Bile duct (tissue), 1 donor: ENCODE measurements around the genes KDM3B, ETF1 and SIL1.

DNA sequence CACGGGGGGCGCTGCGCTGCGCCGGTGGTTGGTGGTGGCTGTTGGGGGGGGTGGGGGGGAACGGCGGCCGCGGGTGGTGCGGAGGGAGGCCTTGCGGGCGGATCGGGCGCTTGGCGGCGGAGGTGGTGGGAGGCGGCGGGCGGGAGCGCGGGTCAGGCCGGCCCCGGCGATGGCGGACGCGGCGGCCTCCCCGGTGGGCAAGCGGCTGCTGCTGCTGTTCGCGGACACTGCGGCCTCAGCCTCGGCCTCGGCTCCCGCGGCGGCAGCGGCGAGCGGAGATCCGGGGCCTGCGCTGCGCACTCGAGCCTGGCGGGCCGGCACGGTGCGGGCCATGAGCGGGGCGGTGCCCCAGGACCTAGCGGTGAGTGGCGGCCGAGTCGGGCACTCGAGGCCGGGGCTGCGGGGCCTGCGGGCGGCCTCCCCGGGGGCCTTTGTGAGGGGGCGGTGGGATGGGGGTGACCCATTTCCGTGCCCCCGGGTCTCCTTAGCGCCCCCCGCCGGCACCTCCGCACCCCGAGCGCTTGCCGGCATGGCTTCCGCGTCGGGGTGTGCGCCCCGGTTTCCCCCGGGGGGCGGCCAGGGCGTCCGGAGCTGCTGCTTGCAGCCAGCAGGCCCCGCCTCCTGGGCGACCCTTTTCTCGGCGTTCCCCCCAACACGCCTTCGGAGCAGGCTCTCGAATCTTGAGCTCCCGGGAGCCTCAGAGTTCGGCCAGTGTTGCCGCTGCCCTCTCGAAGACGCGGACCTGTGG is at the start of gene KDM3B:
KDM3B (plus strand) TSS at position 59 of the 748 bp plus-strand sequence.
- PRO-cap: unidirectional peak, plus-strand start at position 60 of the sequence; bidirectional peak, plus-strand start at position 711 of the sequence, minus-strand start at position 550 of the sequence

DNA sequence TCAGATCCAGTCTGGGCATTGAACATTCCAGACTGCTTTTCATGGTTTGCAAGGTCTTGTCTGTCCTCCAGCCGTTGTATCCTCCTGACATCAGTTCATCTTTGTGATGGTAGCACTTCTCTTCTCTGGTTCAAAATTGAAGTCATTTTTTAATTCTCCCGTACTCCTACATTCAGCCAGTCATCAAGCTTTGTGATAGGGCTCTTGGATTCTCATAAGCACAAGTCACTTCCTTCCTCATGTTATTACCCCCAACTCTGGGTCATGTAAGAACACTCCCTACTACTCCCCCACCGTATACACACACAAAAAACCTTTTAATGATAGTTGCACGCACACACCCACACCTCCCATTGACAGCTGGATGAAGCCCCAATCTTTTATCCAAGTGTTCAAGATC is 16.7 kb downstream of the KDM3B start:
- PRO-cap: no peak

DNA sequence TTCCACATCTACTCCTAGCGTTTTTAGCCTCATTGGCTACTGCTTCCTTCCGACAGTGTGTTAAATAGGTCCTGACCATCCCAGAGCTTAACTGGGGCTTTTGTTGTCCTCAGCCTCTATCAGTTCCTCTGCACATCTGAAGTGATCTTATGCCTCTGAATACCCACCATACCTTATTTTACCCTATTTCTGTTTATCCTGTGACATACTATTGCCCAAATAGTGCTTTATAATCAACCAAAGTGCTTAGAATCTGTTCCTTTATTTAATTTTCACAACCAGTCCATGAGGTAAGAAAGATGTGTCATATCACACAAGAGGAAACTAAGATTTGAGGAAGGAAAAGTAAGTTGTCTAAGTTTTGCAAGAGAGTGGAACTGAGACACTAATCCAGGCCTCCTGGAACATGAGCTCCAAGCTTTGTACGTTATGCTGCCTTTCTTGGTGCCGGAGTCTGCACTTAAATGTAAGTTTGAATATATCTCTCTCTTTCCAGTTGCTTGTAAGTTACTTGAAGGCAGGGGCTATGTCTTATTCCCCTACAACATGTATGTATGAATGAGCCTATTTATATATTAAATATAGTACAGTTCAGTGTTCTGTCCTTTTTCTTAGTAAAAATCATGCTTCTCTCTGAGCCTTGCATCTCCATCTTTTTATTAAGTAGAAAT is 17.2 kb downstream of the KDM3B start:
- PRO-cap: no peak

DNA sequence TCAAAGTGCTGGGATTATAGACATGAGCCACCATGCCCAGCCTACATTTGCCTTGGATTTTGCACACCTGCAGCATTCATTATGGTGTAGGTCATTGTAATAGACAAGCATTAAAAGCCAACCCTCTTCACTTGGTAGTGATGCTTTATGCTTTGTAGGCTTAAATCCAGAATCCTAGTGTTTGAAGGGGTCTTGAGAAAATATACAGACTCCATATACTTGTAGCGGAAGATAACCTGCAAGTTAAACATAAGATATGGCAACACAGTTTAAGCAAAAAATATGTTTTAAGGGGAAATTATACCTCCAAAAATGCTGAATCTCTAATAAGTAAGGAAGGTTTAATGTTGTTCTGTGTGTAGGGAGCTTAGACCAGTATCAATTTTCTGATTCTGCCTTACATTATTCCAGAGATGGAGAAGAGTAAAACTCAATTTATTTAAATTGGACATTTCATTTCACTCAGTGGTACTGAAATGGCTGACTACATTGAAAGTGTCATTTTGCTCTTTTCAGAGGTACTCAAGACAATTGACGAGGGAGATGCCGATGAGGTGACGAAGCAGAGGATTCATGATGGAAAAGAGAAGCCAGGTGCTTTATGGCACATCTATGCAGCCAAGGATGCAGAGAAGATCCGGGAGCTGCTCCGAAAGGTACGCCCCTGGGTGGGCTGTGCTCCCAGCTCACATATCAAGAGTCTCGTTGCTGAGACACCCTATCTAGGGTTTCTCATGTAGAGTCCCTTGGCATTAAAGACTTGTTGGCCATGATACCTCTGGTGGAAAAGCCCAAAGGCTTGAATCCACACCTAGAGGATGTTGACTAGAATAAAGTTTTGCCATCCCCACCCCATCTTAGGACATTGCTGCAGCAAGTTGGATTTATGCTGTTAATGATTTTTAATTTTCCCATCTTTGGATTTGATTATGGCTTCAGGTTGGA is 9.3 kb upstream of the REEP2 start:
- PRO-cap: no peak

DNA sequence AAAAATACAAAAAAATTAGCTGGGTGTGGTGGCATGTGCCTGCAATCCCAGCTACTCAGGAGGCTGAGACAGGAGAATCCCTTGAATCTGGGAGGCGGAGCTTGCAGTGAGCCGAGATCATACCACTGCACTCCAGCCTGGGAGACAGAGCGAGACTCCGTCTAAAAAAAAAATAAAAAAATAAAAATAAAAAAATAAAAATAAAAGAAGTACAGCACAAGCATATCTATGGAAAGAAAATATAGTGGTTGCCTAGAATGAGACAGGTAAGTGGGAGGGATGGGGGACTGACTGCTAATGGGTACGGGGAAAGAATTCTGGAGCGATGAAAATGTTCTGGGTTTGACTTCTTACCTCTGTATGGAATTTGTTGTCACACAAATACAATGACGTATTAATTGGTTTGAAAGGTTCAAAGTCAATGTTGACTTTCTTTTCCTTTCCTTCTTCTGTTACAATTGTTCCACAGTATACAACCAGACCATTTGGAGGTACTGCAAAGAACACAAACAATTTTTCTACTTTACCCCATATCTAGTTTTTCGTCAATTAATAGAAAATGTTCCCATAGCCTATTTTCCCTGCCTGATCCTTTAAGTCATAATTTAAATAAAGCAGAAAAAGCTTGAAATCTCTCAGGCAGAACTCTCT is 25.7 kb downstream of the ETF1 start:
- PRO-cap: no peak

- PRO-cap: bidirectional peak, plus-strand start at chr5:138542976, minus-strand start at chr5:138542932; bidirectional peak, plus-strand start at chr5:138543535, minus-strand start at chr5:138543165
Measured at GRCh38 chr5:138542576-138543384, at the start of gene ETF1. Gene ETF1 (minus strand): TSS chr5:138543236.

- PRO-cap: no peak
Measured at GRCh38 chr5:138553651-138554780, 11.0 kb upstream of the ETF1 start.

- PRO-cap: no peak
Measured at GRCh38 chr5:138932625-138932824, 57.4 kb upstream of the LRRTM2 start.

DNA sequence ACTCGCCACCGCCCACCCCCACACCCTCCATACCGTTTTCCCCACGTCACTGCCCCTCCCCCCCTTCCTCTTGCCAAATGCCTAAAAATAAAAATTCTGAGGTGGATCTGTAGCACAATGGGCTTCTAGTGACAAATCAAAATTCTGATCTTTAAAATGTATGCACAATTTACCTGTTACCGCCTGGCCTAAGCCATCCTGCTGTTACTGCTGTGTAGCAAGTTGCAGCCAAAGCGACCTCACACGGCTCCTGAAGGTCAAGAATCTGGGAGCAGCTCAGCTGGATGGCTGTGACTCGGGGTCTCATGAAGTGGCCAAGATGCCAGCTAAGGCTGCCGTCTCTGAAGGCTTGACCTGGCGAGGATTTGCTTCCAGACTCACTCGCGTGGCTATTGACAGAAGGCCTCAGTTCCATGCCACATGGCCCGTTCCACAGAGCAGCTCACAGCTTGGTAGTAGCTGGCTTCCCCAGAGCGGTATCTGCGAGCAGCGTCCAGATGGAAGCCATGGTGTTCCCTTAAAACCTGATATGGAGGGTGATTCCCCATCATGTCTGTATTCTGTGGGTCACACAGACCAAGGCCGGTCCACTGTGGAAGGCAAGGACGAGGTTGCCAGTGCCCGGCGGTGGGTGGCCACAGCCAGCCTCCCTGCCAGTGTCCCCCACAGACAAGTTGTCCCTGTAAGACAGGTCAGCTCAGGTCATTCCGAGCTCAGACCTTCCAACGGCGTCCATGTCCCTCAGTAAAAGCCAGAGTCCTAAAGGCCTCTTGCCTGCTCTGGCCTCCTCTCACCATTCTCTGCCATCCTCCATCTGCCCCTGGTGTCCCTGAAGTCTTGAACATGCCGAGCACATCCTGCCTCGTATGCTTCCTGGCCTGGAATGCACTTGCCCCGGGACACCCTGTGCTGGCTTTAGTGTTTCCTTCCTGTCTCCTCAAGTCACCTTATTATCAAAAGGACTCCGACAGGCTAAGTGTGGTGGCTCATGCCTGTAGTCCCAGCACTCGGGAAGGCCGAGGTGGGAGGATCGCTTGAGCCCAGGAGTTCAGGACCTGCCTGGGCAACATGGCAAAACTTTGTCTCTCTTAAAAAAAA is 61.1 kb upstream of the LRRTM2 start:
- PRO-cap: no peak

DNA sequence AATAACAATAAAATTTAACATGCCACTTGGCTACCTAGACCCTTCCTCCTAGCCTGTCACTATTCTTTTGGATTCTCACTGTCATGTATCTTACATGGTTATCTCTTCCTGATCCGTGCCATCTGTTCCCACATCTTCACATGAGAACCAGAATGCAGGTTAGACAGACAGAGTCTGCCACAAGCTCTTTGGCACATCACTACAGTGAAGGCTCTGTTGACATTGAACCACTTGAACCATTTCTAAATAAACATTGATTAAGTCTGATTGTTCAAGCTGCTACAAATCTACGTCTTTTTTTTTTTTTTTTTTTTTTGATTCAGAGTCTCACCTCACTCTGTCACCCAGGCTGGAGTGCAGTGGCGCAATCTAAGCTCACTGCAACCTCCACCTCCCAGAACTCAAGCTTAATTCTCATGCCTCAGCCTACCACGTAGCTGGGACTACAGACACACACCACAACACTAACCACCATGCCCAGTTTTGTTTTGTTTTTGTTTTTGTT is 85.0 kb upstream of the LRRTM2 start:
- PRO-cap: no peak

DNA sequence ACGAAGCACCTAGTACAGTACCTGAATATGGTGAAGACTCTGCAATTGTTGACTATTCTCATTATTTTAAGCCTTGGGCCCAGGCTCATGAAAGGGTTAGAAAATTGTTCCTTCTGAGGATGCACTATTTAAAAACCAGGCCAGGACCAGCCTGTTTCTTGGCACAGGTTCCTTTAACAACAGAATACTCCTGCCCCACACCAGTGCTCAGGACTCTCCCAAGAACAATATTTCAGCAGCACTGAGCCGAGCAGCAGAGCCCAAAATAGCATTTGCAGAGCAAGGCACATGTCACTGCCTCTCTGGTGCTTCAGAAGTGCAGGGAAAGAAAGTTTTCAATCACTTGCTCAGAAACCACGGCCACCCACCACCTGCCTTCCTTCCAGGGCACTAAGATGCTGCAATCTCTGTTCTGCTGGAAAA is 77.7 kb downstream of the SIL1 start:
- PRO-cap: no peak

- PRO-cap: no peak
Measured at GRCh38 chr5:139138693-139139334, 59.4 kb downstream of the SIL1 start.

- PRO-cap: bidirectional peak, plus-strand start at chr5:139198528, minus-strand start at chr5:139198290
Measured at GRCh38 chr5:139197994-139198751, at the start of gene SIL1. Gene SIL1 (minus strand): TSS chr5:139198368.

GRCh38 chr5:139274406-139274773 is 19.1 kb upstream of the MATR3 start:
- PRO-cap: no peak

DNA sequence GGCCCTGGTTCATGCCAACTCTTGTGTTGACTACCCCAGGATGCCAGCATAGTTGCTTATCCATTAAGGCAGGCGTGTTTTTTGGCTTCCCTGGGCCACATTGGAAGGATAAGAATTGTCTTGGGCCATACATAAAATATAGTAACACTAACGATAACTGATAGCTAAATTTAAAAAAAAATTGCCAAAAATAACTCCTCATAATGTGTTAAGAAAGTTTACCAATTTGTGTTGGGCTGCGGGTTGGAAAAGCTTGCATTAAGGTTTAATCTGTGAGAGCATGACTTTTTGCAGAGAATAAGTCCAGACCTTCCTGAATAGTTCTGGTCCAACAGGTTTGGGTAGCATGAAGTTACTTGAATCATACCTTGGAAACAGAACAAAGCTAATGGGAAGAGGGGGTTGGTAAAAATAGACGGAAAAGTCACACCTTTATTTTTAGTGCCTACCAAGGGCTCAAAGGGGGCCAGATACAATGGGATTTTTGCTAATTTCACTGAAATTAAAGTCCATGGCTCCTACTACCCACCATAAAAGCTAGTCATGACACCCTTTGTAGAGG is 17.2 kb upstream of the MATR3 start:
- PRO-cap: no peak

DNA sequence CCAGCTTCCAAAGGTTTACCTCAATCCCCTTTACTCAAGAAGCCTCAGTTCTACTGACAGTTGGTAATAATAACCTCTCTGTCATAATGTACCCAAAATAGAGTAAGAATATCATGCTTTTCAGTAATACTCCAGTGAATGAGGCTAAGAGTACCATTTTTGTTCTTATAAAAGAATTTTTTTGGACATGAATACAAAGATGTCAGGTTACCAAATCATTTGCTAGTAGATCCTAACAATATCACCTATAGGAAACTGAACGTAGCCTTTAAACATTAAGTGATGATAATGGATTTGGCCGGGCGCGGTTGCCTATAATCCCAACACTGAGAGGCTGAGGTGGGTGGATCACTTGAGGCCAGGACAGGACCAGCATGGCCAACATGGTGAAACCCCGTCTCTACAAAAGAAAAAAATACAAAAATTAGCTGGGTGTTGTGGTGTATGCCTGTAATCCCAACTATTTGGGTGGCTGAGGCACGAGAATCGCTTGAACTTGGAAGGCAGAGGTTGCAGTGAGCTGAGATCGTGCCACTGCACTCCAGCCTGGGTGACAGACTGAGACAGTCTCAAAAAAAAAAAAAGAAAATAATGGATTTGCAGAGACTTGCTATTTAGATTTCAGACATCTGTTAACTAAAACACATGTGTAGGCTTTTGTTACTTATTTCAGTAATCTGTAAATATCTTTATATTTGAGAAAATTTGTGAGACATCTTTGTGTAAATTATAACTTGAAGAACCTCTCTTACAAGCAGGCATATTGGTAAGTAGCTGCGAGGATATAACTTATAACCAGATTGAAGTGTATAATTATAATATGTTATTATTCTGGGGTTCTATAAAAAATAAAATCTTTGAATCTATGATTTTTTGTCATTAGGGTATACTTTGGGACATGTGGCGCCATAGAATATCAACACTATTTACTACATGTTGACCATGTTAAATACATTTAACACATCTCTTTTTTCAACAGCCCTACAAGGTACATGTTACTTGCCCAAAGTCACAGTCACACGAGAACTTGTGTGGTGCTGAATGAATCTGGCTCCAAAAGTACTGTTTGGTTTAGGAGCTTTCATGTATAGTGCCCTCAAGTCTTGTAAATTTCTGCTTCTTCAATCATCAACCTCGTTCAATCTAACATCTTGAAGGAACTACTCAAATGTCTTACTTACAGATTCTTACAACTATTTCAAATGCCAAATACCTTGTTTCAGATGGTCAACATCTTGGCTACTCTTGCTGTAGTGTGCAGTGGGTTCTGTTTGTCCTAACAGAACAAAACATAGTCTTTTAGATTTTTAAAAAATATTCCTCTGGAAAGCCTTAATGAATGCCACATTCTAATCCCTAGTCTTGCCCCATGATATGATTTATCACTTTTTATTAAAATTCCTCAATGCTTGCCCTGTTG is 9.0 kb upstream of the MATR3 start:
- PRO-cap: no peak

- PRO-cap: no peak
Measured at GRCh38 chr5:139296584-139297342, 3.2 kb downstream of the MATR3 start.

- PRO-cap: no peak
Measured at GRCh38 chr5:139298786-139299955, 5.6 kb downstream of the MATR3 start.

DNA sequence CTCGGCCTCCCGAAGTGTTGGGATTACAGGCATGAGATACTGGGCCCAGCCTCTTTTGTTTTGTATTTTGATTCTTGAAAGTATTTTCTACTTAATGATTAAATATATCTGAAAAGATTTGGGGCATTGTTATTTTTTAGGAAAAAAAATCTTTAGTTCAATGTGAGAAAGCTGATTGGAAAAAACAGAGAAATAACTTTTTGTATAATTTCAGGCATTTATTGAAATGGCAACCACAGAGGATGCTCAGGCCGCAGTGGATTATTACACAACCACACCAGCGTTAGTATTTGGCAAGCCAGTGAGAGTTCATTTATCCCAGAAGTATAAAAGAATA is 23.0 kb upstream of the PAIP2 start:
- PRO-cap: no peak

GRCh38 chr5:139323208-139323559 is 18.5 kb upstream of the PAIP2 start:
- PRO-cap: no peak